HepG2 (cell line): ENCODE results near the genes EPHA7 and NDUFAF4.

GRCh38 chr6:89044714-89044960 lies 35.9 kb upstream of the PNRC1 start:
- RRBS, 2 experiments: no CpG with 5 or more reads among the region's 3 CpGs
CAGE:
- cytosol, long polyA minus RNA: no peak
- cytosol, long polyA plus RNA: no peak
- long polyA plus RNA: no peak
- nucleus, long polyA minus RNA: no peak
- nucleus, long polyA plus RNA: no peak

- RRBS, 2 experiments: 2% methylated on average over 26 to 30 of the region's 90 CpGs
CAGE:
- cytosol, long polyA minus RNA: no peak
- cytosol, long polyA plus RNA: no peak
- long polyA plus RNA: no peak
- nucleus, long polyA minus RNA: no peak
- nucleus, long polyA plus RNA: no peak
Measured at GRCh38 chr6:89081277-89082354, 1.1 kb downstream of the PNRC1 start.

- RRBS, 2 experiments: no CpG with 5 or more reads among the region's 21 CpGs
CAGE:
- cytosol, long polyA minus RNA: no peak
- cytosol, long polyA plus RNA: no peak
- long polyA plus RNA: no peak
- nucleus, long polyA minus RNA: no peak
- nucleus, long polyA plus RNA: no peak
Measured at GRCh38 chr6:89118226-89118498, 291 bp upstream of the SRSF12 start.

DNA sequence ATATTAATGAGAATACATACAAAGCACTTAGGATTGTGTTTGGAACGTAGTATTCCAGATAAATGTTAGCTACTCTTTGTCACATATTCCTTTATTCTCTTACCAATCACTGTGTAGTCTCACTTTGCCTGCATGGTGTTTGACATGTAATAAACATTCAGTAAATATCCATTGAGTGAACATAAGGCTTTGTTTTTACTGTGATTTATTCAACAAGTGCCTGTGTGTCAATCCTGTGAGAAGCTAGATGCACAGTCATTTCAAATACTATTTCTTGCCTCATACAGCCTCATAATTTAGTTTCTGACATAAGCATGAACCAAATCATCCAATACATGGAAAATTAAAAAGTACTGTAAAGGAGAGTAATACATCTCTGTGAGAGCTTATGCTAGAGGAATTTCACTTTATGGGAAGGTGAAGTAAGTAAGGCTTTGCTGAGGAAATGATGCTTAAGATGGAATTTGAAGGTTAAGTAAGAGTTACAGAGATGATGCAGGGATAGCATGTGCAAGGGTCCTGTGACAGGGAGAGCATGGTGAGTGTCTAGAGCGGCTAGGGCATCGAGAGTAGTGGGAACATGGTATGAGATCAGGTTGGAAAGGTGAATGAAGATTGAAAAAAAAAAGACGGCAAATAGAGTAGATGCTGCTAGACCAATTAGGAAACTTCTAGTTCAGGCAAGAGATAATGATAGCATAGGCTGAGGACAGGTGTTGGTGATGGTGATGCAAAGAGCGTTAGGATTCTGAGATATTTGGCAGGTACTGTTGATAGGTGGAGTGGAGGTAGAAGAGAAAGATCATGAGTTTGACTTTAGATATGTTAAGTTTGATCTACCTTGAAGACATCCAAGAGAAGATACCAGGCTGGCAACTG lies 14.8 kb downstream of the PM20D2 start:
- RRBS, 2 experiments: no CpG with 5 or more reads among the region's 5 CpGs
CAGE:
- cytosol, long polyA minus RNA: no peak
- cytosol, long polyA plus RNA: no peak
- long polyA plus RNA: no peak
- nucleus, long polyA minus RNA: no peak
- nucleus, long polyA plus RNA: no peak

GRCh38 chr6:89186526-89186889 lies 30.6 kb downstream of the GABRR1 start:
- RRBS, 2 experiments: no CpG with 5 or more reads among the region's 2 CpGs
CAGE:
- cytosol, long polyA minus RNA: no peak
- cytosol, long polyA plus RNA: no peak
- long polyA plus RNA: no peak
- nucleus, long polyA minus RNA: no peak
- nucleus, long polyA plus RNA: no peak

CAGE:
- cytosol, long polyA minus RNA: no peak
- cytosol, long polyA plus RNA: no peak
- long polyA plus RNA: no peak
- nucleus, long polyA minus RNA: no peak
- nucleus, long polyA plus RNA: no peak
Measured at GRCh38 chr6:89298154-89298399, 17.0 kb downstream of the GABRR2 start.

DNA sequence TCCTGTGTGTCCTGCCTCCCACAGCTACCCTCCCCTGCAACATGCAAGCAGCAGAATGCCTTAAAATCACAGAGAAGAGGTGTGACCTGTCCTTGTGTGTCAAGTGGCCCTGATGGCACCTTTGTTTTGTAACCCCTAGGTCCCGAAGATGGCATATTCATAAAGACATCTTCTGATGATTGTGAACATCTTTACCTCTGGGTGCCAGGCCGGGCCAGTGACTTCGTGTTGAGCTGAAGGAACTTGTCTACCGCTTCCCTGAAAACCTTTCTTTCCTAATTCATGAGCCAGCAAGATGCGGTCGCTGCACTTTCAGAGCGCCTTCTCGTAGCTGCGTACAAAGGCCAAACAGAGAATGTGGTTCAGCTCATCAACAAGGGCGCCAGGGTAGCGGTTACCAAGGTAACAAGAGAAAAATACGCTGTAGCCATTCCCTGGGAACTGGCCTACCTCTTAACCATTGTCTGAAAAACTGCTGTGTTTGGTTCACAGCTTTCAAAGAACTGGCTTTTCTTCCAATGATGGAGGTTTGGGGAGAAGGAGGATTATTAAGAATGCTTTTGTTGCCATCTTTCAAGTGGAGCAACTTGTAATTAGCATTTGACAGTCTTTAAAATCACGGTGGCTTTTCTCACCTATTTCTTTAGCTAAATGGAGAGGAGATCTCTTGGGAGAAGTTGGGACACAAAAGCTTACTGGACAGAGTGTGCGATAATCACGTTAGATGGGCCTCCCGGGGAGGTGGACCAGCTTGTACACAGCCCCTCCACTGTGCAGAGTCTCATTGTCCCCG lies 71.7 kb downstream of the LYRM2 start:
- RRBS, 2 experiments: no CpG with 5 or more reads among the region's 17 CpGs
CAGE:
- cytosol, long polyA minus RNA: no peak
- cytosol, long polyA plus RNA: no peak
- long polyA plus RNA: no peak
- nucleus, long polyA minus RNA: no peak
- nucleus, long polyA plus RNA: no peak

GRCh38 chr6:89657933-89658970 lies 19.7 kb upstream of the LYRM2 start:
- RRBS, 2 experiments: no CpG with 5 or more reads among the region's 16 CpGs
CAGE:
- cytosol, long polyA minus RNA: start-site peak on the minus strand at chr6:89658870-89658898, 7 reads
- cytosol, long polyA plus RNA: start-site peak on the minus strand at chr6:89658732-89658904, 59 and 51 reads in 2 replicates
- long polyA plus RNA: no peak
- nucleus, long polyA minus RNA: no peak
- nucleus, long polyA plus RNA: no peak

- RRBS, 2 experiments: no CpG with 5 or more reads among the region's 6 CpGs
CAGE:
- cytosol, long polyA minus RNA: no peak
- cytosol, long polyA plus RNA: no peak
- long polyA plus RNA: no peak
- nucleus, long polyA minus RNA: no peak
- nucleus, long polyA plus RNA: no peak
Measured at GRCh38 chr6:89941038-89941380, 46.7 kb downstream of the GJA10 start.

- RRBS, 2 experiments: 0% methylated on average over 3 of the region's 25 CpGs; no CpG with 5 or more reads in 1 of the 2 experiments
CAGE:
- cytosol, long polyA minus RNA: no peak
- cytosol, long polyA plus RNA: no peak
- long polyA plus RNA: no peak
- nucleus, long polyA minus RNA: no peak
- nucleus, long polyA plus RNA: no peak
Measured at GRCh38 chr6:90297070-90297235, 310 bp upstream of the BACH2 start.

DNA sequence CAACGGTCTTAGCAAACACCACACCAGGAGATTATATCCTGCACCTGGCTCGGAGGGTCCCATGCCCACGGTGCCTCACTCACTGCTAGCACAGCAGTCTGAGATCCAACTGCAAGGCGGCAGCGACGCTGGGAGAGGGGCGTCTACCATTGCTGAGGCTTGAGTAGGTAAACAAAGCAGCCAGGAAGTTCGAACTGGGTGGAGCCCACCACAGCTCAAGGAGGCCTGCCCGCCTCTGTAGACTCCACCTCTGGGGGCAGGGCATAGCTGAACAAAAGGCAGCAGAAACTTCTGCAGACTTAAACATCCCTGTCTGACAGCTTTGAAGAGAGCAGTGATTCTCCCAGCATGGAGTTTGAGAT lies 24.5 kb downstream of the MAP3K7 start:
- RRBS, 2 experiments: no CpG with 5 or more reads among the region's 9 CpGs
CAGE:
- cytosol, long polyA minus RNA: no peak
- cytosol, long polyA plus RNA: no peak
- long polyA plus RNA: no peak
- nucleus, long polyA minus RNA: no peak
- nucleus, long polyA plus RNA: no peak

DNA sequence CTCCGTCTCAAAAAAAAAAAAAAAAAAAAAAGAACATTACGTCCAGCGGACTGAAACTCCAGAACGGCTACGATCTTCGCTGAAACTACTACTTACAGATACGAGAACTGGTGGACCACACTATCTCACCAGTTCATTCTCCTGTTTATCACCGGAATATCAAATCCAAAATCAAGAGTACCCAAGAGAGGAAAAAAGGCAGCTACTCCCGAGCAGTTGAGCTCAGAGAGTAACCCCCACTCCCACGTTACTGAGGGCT lies 573 bp downstream of the MAP3K7 start:
- RRBS, 2 experiments: 17% methylated on average over 1 of the region's 10 CpGs; no CpG with 5 or more reads in 1 of the 2 experiments
CAGE:
- cytosol, long polyA minus RNA: no peak
- cytosol, long polyA plus RNA: no peak
- long polyA plus RNA: no peak
- nucleus, long polyA minus RNA: no peak
- nucleus, long polyA plus RNA: no peak

DNA sequence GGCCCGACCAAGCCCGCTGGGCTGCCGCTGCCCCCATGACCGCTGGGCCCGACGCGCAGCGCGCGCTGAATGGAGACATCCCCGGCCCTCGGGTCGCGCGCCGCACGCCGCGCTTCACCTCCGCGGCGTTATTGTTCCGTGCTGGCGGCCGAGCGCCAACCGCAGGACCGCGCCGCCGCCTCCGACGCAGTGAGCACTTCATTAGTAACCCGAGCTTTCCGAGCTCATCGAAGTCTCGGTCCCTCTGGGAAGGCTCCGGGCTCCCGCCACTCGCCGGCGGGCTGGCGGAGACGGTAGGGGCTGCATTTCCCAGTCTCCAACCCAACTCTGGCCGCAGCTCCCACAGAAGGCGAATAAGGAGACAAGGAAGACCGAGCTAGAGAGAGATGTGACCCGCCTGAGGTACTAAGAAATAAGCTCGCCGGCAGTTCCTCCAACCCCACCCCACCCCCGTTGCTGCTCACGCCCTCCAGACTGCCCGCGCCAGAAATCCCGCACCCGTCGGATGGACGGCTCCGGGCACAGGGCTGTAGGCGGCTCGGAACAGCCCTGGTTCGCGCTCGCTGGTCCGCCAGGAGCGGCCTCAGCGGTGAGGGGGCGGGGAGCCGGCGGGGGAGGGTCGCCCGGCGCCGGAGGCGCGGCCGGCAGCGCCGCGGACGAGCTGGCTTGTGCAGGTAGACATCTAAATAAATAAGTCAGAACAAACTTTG lies 686 bp downstream of the EPHA7 start:
- RRBS, 2 experiments: 64 to 66% methylated on average over 9 to 13 of the region's 81 CpGs
CAGE:
- cytosol, long polyA minus RNA: no peak
- cytosol, long polyA plus RNA: no peak
- long polyA plus RNA: no peak
- nucleus, long polyA minus RNA: no peak
- nucleus, long polyA plus RNA: no peak

DNA sequence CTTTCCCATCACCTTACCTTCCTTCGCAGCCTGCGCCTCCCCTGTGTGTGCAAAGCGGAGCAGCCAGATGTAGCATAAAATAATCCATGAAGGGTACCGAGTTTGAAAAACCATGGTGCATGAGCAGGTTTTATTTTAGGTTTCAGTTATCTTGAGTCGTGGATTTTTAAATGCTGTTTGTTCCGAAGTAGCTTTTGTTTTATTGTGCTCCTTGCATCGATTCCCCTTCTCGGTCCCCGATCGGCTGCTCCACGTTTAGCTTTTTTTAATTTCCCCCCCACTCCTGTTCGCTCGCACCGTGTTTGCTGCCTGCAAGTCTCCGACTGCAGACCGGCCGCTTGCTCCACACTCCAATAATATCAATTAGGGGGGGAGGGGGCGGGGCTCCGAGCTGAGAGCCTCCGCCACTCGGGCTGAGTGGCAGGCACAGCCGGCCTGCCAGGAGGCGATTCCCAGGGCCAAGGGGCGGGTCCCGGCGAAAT lies at the start of gene EPHA7:
EPHA7 (minus strand) TSS at position 332 of the 482 bp plus-strand sequence.
- RRBS, 2 experiments: 10 to 15% methylated on average over 4 of the region's 26 CpGs
CAGE:
- cytosol, long polyA minus RNA: no peak
- cytosol, long polyA plus RNA: no peak
- long polyA plus RNA: no peak
- nucleus, long polyA minus RNA: no peak
- nucleus, long polyA plus RNA: no peak

DNA sequence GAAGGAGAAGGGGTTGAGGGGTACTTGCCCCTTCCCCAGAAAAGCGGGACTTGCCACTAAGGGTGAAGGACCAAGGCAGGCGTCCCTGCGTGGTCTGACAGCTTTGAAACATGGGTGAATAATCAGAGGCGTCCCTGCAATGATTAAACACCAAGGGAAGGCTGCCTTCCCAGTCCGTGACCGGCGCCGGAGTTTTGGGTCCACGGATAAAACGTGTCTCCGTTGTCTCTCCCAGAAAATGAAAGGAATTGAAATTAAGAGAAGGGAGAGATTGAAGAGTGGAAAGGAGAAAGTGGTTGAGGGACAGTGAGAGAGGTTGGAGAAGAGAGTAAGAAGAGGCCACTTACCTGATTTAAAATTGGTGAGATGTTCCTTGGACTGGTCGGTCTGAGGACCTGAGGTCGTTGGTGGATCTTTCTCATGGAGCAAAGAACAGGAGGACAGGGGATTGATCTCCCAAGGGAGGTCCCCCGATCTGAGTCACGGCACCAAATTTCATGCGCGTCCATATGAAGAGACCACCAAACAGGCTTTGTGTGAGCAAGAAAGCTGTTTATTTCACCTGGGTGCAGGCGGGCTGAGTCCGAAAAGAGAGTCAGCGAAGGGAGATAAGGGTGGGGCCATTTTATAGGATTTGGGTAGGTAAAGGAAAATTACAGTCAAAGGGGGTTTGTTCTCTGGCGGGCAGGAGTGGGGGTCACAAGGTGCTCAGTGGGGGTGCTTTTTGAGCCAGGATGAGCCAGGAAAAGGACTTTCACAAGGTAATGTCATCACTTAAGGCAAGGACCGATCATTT lies 415.6 kb upstream of the EPHA7 start:
- RRBS, 2 experiments: no CpG with 5 or more reads among the region's 22 CpGs
CAGE:
- cytosol, long polyA minus RNA: no peak
- cytosol, long polyA plus RNA: no peak
- long polyA plus RNA: no peak
- nucleus, long polyA minus RNA: no peak
- nucleus, long polyA plus RNA: no peak

GRCh38 chr6:94942014-94942583 lies 635.2 kb upstream of the MANEA start:
- RRBS, 2 experiments: no CpG with 5 or more reads among the region's 28 CpGs
CAGE:
- cytosol, long polyA minus RNA: no peak
- cytosol, long polyA plus RNA: no peak
- long polyA plus RNA: no peak
- nucleus, long polyA minus RNA: no peak
- nucleus, long polyA plus RNA: no peak

DNA sequence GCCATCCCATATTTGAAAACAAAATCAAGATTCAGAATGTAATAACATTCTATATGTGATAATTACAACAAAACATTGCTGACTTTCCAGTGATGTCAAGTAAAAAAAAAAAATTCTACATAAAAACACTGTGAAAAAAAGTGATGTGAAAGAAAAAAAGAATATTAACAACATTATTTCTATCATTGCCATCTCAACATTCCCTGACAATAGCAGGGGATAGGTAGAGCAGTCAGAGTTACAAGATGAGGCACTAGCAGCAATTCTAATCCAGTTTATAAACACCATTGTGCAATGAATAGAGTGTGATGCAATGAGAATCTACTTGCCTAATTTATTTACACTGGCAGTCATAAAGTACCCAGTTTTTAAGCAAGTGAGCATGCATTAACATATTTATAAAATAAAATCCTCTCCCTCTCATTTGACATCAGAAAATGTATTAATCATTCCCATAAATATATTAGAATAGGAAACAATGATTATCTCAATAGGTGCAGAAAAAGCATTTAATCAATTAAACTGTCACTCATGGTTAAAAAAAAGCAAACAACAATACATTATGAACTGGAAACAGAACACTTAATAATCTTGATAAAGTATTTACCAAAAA lies 2.5 kb upstream of the MANEA start:
CAGE:
- cytosol, long polyA minus RNA: no peak
- cytosol, long polyA plus RNA: no peak
- long polyA plus RNA: no peak
- nucleus, long polyA minus RNA: no peak
- nucleus, long polyA plus RNA: no peak

DNA sequence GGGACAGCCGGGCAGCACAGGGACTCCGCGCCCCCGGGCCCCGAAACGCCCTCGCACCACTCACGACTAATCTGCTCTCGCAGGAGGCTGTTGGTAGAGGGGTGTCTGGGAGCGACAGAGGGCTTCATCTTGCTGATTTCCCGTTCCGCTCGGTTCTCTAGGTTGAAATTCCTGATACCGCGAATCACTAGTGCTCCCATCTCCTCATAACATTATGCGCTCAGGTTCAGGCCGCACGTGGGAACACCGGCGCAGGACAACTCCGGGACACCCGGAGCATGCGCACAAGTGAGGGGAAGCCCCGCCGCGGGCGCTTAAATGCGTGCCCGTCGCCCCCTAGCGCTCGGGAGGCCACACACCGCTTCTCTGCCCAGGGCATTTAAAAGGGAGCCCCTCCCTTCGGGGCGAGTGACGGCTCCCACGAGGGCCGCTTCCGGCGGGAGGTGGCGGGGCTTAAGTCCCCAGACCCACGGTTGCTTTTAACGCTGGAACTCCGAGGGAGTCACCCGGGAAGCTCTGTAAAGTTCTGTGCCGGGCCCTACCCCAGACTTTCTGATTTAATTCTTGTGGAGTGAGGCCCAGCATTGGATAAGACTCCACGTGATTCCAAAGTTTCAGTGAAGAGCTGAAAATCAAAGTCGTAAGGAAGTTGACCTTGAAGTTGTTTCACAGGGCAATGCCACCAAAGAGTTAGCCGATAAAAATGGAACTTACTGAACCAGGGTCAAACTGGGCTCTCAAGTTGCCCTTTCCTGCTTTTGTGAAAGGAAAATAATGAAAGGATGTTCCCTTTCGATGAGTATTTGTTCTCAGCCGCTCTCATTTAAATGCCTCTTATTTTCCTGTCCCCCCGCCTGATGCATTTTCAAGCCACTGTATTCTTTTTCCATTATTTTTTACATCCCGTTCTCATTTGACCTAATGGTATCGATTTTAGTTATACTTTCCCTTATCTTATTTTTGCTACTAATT lies at the start of gene NDUFAF4:
NDUFAF4 (minus strand) TSS at position 290 of the 972 bp plus-strand sequence.
- RRBS, 2 experiments: under 1 to 1% methylated on average over 6 of the region's 54 CpGs
CAGE:
- cytosol, long polyA minus RNA: start-site peak on the minus strand centred at position 247 of the sequence, 39 bp wide, 343 reads
- cytosol, long polyA plus RNA: start-site peak on the minus strand centred at position 247 of the sequence, 54 bp wide, 930 and 900 reads in 2 replicates
- long polyA plus RNA: start-site peak on the minus strand centred at position 75 of the sequence, 7 bp wide, 42 and 47 reads in 2 replicates; start-site peak on the minus strand centred at position 256 of the sequence, 62 bp wide, 683 and 644 reads in 2 replicates
- nucleus, long polyA minus RNA: no peak
- nucleus, long polyA plus RNA: start-site peak on the minus strand centred at position 247 of the sequence, 55 bp wide, 397 and 548 reads in 2 replicates

- RRBS, 2 experiments: 28 to 34% methylated on average over 9 to 11 of the region's 69 CpGs
CAGE:
- cytosol, long polyA minus RNA: no peak
- cytosol, long polyA plus RNA: no peak
- long polyA plus RNA: no peak
- nucleus, long polyA minus RNA: no peak
- nucleus, long polyA plus RNA: no peak
Measured at GRCh38 chr6:98832293-98833183, 1.8 kb upstream of the POU3F2 start.

- RRBS, 2 experiments: no CpG with 5 or more reads among the region's 7 CpGs
CAGE:
- cytosol, long polyA minus RNA: no peak
- cytosol, long polyA plus RNA: no peak
- long polyA plus RNA: no peak
- nucleus, long polyA minus RNA: no peak
- nucleus, long polyA plus RNA: no peak
Measured at GRCh38 chr6:99347247-99347805, 2.1 kb downstream of the FAXC start.